ENCODE measurements around the genes SUPT3H and RCAN2.

DNA sequence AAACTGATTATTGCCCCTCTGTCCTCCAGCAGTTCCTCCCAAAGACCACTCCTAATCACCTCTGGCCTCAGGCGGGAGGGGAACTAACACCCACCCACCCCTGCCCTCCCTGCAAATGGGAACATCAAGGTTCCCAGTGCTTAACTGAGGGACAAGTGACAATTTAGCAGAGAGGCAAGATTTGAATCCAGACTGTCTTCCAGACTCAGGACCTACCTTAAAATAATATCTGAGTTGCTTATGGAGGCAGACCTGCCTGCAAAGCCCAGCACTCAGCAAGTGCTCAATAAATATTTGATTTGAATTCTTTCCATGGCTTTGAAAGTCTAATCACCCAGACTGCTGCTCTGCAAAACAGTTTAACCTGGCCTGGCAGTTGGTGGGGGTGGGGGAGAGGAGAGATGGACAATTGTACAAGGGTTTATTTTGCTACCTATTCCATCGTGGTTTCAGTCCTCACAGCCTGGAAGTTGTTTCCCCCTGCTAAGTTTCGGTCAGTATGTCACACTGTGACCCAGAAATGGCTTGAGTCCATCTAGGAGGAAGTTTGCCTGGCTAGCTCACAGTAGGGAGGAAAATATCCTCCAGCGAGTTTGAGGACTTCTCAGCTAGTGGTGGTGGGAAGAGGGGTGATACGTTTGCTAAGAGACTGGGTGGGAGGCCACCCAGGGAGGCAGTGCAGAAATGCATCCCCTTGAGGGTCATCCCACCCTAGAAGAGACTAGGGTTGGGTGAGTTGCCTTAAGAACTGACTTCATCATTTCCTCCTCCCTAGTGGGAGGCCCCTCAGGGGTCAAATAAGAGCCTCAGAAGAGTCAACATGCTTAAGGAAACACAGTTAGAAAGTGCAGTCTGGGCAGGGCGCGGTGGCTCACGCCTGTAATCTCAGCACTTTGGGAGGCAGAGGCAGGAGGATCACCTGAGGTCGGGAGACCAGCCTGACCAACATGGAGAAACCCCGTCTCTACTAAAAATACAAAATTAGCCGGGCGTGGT is 1.5 kb downstream of the MYMX start:
- PRO-cap, result unidirectional peak, plus-strand start at position 848 of the sequence

- PRO-cap, result bidirectional peak, plus-strand start at chr6:44247100, minus-strand start at chr6:44246884
These were observed 211 bp upstream of the HSP90AB1 start for GRCh38 chr6:44246748-44247031.

DNA sequence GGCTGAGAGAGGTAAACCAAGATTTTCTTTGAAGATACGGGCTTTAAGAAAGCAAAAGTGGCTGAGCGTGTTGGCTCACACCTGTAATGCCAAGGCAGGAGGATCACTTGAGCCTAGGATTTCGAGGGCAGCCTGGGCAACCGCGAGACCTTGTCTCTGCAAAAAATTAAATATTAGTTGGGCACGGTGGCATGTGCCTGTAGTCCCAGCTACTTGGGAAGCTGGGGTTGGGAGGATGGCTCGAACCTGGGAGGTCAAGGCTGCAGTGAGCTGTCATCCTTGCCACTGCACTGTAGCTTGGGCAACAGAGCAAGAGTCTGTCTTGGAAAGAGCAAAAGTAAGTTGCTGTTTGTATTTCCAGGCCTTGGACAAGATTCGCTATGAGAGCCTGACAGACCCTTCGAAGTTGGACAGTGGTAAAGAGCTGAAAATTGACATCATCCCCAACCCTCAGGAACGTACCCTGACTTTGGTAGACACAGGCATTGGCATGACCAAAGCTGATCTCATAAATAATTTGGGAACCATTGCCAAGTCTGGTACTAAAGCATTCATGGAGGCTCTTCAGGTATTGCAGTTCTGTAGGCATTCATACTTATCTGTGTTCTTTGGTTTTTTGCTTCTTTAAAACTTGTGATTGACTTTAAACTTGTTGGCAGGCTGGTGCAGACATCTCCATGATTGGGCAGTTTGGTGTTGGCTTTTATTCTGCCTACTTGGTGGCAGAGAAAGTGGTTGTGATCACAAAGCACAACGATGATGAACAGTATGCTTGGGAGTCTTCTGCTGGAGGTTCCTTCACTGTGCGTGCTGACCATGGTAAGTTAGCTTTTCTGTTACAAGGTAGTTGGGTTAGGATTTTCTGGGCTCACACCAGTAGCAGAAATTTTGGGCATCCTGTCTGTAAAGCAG is 2.4 kb downstream of the HSP90AB1 start:
- PRO-cap, result no peak

DNA sequence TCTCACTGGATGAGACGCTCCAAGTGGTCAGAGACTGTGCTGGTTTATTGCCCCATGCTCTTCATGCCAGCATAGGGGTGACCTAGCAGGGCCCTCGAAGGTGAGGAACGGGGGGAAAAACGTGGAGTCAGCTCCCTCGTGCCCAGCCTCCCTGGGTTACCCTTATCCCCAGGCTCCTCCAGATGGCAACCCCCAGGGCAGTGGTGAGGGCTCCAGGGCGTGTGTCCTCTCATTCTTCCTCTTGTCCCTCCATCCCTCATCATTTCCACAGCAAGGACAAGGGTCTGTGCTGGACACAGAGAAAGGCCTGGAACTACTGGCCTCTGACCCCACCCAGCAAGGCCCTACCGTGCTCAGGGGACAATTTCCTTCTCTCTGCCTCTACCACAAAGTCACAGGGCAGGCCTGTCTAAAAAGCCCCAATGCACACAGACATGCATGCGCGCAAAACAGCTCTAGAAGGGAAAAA is 923 bp upstream of the SLC35B2 start:
- PRO-cap, result no peak

DNA sequence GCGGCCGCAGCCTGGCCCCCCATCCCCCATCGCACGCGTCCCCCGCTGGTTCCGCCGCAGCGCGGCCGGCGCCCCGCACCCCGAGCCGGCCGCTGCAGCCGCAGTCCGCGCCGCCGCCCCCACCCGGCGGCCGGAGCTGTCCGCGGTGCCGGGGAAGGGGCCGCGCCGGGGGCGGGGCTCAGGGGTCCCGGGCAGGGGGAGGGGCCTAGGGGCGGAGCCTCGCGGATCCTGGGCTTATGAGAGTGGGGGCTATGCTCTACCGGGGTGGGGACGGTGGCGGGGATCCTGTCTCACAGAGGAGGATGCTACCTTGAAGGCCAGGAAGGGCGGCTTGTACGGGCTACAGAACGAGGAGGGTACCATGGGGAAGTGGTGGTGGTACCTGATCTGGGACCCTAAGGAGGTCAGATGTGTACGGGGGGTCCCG is 671 bp downstream of the TMEM151B start:
- PRO-cap, result no peak

GRCh38 chr6:44392557-44392863 is 5.0 kb downstream of the CDC5L start:
- PRO-cap, result no peak

DNA sequence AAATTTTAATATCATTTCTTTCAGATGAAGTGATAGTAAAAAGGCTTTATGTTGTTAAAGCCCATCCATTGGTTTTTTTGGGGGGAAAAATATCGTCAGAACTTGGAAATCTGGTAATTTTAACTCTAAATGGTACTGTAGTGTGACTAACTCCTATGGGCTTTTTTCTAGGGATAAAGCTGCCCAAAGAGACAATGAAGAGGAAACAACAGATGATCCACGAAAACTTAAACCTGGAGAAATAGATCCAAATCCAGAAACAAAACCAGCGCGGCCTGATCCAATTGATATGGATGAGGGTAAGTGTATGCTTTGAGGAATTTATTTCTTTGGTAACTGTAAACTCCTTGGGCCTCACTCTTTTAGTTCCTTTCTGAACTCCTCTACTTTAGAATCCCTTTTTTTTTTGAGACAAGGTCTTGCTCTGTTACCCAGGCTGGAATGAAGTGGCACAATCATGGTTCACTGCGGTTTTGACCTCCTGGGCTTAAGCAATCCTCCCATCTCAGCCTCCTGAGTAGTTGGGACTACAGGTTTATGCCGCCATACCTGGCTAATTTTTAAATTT is 5.9 kb downstream of the CDC5L start:
- PRO-cap, result no peak

- PRO-cap, result no peak
These were observed 263.5 kb downstream of the CDC5L start for GRCh38 chr6:44651064-44651365.

- PRO-cap, result bidirectional peak, plus-strand start at chr6:45377602, minus-strand start at chr6:45377490; bidirectional peak, plus-strand start at chr6:45378183, minus-strand start at chr6:45377993
These were observed at the start of gene SUPT3H for GRCh38 chr6:45377161-45378337. SUPT3H (minus strand) TSS chr6:45377934.

- PRO-cap, result bidirectional peak, plus-strand start at chr6:45423084, minus-strand start at chr6:45422922; unidirectional peak, minus-strand start at chr6:45423077
These were observed 45.1 kb upstream of the SUPT3H start for GRCh38 chr6:45422798-45423177.

- PRO-cap, result no peak
These were observed 59.0 kb upstream of the SUPT3H start for GRCh38 chr6:45436704-45437199.

- PRO-cap, result no peak
These were observed 189.0 kb upstream of the SUPT3H start for GRCh38 chr6:45566681-45567226.

GRCh38 chr6:46013713-46014348 is 1.8 kb downstream of the CLIC5 start:
- PRO-cap, result no peak

DNA sequence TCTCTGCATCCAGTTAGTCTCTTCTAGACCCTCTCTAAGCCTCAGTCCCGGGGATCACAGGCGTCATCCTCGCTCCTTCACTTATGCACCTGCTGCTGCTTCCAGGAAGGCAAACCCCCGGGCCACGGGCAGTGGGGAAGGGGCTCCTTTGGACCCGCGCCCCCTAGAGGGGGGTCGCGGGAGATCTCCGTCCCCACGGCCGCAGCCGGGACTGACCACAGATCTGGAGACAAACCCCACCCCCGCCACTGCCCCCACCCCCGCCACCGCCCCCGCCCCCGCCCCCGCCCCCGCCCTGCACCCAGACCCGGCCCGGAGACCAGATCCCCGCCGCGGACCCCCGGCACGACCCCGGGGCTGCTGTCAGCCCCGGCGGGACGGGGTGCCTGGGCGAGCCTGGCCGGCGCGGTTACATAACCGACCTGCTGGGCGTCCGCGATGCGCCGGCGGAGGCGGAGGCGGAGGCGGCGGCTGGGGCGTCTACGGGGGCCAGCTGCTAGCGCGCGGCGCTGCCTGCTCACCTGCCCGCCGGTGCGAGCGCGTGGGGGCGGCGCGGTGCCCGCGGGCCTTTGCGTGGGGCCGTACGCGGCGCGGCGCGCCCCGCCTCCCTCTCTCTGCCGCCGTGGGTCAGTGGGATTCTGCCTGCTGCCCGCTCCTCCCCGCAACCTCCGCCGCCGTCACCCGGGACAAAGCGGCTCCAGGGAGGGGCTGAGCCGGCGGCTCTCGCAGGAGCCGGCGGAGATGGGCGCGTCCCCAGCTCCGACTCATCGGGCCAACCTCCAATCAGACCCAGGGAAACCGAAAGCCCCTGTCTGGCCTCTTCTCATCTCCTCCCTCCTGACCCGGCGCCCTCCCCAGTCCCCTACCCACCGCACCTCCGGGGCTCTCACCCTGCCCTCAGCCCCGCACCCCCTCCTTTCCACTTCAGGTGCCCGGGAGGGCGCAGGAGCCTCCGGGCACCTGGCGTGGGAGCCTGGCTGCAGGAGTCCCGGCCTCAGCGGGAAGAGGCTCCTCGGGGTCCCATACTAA is at the start of gene RCAN2:
RCAN2 (minus strand) TSS at position 699 of the 1,029 bp plus-strand sequence.
- PRO-cap, result bidirectional peak, plus-strand start at position 838 of the sequence, minus-strand start at position 688 of the sequence

- PRO-cap, result no peak
These were observed 17.9 kb upstream of the RCAN2 start for GRCh38 chr6:46508923-46509768.

DNA sequence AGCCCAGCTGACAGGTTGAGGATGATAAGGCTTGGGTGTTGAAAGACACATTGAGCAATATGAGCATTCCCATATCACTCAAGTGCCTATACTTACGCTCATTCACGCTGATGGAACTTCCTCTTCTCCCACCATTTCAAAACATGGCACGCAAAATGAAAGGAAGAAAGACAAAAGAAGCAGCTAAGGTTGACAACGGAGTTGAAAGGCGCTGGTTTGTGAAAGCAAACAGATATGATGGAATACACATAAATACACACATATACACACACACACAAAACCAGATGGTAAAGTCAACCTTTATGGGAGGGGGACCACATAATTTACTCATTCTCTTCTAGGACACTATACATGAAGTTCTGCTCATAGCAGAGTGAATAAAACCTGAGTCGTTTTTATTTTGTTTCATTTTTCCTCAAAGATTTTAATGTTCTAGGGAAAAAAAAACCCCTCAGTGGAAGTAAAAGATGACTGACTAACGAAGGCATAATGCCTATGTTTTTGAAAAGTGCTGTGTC is 22.0 kb upstream of the MEP1A start:
- PRO-cap, result no peak

DNA sequence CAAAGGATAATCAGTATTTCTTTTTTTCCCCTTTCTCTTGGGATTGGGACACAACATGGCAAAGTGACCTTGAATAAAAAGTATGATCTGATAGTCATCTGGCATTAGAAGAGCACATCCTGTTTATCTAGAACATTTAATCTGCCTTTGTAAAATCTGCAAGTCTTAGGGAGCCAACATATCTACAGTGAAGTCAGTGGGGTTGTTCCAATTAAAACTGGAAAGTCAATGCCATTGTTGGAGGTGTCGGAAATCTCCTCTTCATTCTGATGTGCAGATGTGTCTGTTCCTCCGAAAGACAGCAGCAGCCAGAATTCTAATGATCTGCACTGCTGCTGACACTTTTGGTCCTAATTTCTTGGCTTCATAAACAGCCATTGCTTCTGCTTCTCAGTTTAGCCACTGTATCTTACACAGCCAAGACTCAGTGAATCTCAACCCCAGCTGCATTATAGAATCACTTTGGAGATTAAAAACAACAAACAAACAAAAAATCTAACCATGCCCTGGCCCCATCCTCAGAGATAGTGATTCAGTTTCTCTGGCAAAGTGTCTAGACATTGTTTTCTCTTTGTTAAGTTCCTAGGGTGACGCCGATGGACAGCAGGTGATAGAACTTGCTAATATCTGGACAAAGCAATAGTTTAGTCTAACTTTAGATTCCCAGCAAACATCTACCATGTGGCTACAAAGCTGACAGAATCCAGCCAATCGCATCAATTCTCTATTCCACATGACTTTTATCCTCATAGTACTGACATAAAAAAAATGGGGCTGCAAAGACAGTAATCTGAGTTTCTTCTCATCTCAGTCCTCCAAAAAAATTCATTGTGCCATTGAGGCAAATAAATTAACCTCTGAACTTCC is 3.0 kb downstream of the ADGRF5 start:
- PRO-cap, result no peak

DNA sequence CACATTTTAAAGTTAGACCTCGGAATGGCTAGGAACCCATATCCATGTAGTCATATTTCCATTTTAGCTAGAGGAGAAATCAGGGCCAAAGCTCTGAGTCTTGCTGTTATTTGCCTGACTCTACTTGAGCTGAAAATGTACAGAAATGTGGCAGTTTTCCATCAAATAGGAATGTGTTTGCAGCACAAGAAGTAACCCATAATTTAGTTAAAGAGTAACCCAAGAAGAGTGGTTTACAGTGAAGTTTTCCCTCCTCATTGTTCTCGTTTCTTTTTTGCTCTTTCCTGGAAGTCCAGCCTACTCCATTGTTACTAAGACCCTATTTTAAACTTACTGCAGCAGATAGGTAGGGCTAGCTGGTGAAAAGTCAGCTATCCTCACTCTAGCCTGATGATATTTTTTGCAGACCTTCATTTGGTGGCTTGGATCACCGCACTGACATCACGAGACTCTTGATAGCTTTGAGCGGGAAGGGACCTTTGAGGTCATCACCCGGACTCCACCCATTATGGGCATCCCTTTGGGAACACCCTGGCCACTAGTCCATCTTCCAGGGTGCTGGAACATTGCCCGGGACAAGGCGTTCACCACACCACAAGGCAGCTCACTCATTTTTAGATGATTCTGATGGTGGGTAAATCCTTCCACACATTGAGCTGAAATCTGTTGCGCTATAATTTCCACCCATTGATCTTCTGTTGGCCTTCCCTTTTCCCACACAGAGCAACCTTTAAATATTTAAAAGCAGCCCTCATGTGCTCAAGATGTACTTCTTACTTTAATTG is 28.1 kb upstream of the ADGRF5 start:
- PRO-cap, result no peak

GRCh38 chr6:47104071-47104303 is 61.9 kb upstream of the ADGRF1 start:
- PRO-cap, result bidirectional peak, plus-strand start at chr6:47104244, minus-strand start at chr6:47104145

- PRO-cap, result no peak
These were observed 121.2 kb downstream of the TNFRSF21 start for GRCh38 chr6:47188410-47189075.